Trachea (tissue), 1 donor: ENCODE measurements around the gene KMO.

DNA sequence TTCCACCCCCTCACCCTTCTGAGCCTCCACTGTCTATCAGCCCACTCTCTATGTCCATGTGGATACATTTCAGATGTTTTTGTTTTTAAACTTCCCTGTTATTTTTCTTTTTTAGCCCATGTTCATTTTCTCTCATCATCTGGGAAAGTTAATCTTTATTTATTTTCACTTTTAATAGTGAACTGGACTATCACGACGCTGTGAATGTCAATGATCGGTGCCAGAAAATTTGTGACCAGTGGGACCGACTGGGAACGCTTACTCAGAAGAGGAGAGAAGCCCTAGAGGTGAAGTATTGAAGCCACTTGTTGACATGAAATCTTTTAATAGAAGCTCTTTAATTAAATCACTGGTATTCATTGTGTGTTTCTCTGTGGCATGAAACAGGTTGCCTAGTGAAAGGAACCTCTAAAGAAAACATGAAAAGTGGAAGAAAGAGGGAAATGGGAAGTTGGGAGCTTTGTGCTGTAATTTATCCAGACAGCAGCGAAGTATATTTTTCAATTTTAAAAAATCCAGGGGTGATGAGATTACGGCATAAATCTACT, 47.5 kb upstream of the MTR start:
- PRO-cap = no peak

GRCh38 chr1:236900584-236901505, 103.4 kb downstream of the MT1HL1 start:
- PRO-cap = no peak

GRCh38 chr1:237181707-237182180, 139.8 kb downstream of the RYR2 start:
- PRO-cap = no peak

DNA sequence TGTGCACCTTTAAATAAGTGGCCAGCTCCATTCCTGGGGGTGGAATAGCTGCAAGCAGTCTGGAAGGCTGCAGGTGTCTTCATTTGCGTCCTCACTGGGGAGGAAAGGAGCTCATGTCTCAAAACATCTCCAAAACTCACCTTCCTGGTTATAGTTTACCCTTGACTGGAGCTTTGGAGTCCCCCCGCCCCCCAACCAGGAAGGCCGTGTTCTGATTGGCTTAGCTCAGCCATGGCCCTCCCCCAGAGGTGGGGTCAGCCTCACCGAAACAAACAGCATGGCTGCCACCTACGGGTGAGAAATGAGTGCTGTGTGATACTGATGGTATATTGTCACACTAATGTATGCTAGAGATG, 91.0 kb downstream of the ZP4 start:
- PRO-cap = no peak

GRCh38 chr1:239447200-239447541, 60.8 kb downstream of the CHRM3 start:
- PRO-cap = unidirectional peak, plus-strand start at chr1:239447311

DNA sequence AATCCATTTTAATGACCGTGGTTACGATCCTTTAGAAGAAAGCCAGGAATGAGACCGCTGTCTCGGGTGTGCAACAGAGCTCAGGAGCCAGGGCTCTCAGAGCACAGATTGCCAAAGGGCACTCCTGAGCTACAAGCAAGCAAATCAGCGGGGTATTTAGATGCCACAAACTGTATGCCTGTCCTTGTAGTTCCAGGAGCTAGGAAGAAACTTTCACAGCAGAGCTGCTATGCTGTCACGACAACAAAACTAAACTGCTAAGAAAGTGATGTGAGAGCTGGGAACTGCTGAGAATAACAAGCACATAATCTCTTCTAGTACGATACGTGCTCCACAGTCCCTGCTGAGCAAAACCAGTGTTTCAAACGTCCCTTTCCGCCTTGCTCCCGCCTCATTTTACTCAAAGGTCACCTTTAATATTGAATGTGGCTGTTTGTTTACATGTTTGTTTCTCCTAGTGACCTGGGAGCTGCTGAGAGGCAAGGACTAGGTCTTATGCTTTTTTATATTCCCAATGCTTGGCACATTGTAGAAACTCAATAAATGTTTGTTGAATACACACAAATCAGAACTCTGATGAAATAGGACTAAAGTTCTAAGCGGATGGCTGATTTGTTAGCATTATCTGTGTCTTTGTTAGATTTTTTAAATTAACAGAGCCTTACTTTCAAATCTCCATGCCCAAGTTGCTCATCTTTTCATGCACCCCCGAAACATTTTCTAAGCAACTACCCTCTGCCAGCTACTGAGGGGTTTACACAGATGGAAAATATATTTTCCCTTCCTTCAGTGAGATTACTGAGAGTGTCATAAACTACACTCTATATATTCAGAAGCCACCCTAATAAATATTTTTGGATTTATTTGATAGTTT, 14.6 kb downstream of the GREM2 start:
- PRO-cap = no peak

- PRO-cap = no peak
These were observed 791 bp upstream of the GREM2 start for GRCh38 chr1:240612809-240613083.

DNA sequence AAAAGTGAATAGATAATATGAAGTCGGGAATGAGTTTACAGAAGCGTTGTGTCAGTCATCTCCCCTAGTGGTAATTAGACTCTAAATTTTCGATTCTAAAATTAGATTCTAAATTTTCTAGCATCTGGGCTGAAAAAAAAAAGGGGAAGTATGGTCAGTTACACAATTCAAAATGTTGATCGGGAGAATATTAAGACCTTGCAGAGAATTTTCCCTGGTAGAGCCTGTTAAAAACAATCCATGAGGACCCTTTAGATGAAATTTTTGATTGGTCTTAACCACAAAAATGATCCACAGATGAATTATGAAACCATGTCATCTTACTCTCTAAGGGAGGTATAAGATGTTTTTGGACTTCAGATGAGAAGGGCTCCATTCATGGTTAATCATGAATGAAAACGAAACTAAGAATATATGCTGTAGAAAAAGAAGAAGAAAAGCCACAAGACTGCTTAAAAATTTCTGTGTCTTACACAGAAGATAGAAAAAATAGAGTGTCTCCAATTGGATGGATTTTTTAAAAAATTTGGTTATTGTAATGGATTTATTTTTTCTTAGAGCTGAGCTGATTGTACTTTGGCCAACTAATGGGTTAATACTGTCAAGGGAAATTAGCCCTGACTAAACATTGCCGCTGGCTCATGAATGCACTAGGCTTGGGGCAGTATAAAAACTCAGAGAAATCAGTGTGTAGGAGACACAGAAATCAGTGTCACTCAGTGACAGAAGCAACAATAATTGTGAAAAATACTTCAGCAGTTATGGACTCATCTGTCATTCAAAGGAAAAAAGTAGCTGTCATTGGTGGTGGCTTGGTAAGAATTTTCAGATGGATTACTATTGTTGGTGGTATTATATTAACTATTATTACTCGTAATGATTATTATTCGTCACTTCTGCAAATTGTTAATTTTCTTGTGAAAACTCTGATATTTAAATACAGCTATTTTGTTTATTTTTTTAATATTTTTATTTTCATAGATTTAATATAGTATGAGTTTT, at the start of gene KMO:
TSS of gene KMO (plus strand) at position 695 of the 1,002 bp plus-strand sequence.
- PRO-cap = no peak

- PRO-cap = bidirectional peak, plus-strand start at chr1:243254448, minus-strand start at chr1:243254418; bidirectional peak, plus-strand start at chr1:243254976, minus-strand start at chr1:243254662
These were observed 721 bp downstream of the CEP170 start for GRCh38 chr1:243254249-243254871.

GRCh38 chr1:243268619-243270018, 13.3 kb downstream of the SDCCAG8 start:
- PRO-cap = no peak

DNA sequence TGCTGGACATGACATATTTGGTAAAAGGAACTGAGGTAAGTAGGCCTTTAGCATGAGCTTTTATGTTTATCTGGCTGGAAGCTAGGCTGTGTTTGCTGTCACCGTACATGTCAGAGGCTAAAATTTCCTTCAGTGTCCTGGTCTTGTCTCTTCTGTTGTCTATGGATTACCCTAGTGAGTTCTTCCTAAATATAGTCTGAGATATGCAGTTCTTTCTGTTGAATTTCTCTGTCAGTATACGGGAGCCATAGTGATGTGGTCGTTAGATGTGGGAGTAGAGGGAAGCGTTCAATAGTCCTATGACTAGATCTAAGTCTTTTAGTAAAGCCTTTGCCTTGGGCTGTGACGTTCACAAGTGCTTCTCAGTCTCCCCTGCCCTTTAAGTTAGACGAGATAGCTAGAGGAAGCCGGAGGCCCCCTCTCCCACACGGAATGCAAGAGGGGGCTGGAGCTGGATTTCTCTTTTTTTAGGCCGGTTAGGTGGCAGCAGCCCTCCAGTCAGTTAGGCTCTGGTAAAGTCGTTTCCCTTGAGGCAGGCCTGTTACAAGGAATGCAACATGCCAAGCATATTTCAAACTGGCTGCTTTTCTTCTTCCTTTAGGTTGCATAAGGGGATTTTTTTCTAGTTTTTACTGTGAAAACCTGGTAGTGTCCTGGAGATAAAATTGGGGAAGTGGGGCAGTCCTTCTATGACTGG, 28.5 kb downstream of the SDCCAG8 start:
- PRO-cap = no peak

GRCh38 chr1:243461604-243462498, 206.0 kb downstream of the SDCCAG8 start:
- PRO-cap = no peak

DNA sequence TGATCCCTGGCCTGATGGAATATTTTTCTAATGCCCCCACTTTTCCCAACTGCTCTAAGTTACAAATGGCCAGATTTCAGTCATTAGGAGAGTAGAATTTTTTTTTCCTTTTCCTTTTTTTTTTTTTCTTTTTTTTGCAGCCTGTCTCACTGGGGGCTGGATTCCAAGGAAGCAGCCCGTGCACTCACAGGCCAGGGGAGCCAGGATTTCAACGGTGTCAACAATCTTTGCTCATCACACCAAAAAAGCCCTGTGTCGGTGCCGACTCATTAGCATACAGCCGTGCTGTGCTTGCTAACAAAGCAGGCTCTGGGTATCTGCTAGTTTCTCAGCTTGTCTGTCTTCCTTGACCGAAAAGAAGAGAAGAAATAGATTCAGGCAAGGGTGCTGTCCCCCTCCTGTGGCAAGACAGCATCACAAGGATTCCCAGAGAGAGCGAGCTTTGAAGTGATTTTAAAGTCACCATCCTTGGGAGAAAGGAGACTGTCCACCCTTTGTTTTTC, 214.6 kb downstream of the SDCCAG8 start:
- PRO-cap = no peak

GRCh38 chr1:243664562-243665328, 185.3 kb downstream of the AKT3 start:
- PRO-cap = no peak

DNA sequence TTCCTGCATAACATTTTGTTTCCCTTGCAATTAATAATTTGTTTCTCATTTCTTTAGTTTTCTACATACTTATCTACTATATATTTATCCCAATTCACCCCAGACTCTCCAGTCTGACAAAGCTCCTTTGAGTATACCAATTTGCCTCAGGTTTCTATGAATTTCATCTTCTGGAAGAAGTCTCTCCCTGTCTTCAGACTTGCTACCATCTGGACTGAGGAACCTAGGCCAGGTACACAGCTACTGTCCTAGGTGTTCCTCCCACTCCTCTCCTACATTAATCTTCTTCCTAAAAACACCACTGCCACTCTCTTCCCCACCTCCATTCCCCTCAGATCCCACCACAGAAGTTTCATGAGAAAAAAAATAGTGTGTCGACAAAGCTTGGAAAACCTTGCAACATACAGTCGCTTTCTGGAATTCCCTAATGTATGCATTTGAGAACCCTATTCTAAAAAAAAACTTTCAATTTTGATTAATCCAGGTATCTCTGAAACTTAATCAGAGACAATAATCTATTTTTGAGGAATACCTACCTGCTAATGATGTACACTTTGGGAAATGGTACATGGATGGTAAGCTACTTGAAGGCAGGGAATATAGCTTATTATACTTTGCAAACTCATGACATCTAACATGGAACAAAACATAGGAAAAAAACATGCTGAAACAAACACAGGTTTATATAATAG, 62.3 kb downstream of the AKT3 start:
- PRO-cap = no peak

DNA sequence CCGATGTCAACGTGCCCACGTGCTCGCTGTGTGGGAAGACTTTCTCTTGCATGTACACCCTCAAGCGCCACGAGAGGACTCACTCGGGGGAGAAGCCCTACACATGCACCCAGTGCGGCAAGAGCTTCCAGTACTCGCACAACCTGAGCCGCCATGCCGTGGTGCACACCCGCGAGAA, 3.8 kb downstream of the ZBTB18 start:
- PRO-cap = no peak

DNA sequence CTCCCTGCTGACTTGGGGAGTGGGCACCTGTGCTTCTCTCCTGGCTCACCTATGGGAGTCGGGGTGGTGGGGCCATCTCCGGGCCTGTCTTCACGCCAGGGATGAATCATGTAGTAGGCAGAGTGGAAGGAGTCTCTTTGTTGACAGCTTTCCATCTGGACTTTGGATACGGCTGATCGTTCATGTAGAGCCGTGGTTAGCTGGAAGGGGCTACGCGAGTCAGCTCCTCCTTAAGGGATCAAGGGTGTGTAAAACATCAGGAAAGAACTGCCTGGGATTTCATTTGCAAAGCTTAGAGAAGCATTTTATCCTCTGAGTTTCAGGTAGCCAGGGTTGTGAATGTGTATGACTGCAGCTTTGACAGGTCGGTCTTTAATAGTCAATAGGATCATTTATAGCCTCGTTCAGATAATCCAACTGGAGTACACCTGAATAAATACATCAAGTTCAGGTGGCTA, 14.4 kb downstream of the ZBTB18 start:
- PRO-cap = no peak

DNA sequence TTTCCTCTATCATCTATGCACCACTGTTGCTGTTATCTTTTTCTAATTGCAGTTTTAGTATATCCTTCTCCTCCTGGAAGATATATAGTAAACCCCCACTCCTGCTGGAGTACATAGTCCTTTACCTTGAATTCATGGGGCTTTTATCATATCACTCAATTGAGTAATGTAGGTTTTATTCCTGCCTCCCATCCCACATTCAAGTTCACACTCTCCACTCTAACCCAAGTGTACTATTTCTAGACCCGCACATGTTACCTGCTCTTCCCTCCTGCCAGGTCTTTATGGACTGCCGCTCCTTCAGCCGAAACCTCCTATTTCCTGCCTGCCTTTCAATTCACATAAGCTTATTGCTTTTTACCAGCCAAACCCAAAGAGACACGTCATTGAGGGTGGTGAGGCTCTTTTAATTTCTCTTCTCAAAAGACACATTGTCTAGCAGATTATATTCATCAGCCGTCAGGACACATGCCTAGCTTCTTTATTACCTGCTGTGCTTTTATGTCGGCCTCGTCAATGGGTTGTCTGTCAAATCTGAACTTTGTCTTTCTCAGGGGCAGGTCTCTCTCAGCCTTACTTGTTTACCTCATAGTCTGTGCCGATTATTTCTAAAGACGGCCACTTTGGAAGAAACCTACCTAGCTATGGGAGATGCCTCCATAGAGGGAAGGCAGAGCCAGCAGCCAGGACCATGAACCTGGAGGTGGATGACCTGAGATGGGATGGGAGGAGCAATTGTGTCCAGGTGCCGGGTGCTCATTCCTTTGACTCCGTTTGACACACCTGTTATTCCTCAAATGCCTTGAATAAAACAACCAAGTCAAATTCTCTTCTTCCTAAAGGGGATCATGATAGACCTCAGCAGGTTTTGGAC, 41.9 kb downstream of the ZBTB18 start:
- PRO-cap = no peak

DNA sequence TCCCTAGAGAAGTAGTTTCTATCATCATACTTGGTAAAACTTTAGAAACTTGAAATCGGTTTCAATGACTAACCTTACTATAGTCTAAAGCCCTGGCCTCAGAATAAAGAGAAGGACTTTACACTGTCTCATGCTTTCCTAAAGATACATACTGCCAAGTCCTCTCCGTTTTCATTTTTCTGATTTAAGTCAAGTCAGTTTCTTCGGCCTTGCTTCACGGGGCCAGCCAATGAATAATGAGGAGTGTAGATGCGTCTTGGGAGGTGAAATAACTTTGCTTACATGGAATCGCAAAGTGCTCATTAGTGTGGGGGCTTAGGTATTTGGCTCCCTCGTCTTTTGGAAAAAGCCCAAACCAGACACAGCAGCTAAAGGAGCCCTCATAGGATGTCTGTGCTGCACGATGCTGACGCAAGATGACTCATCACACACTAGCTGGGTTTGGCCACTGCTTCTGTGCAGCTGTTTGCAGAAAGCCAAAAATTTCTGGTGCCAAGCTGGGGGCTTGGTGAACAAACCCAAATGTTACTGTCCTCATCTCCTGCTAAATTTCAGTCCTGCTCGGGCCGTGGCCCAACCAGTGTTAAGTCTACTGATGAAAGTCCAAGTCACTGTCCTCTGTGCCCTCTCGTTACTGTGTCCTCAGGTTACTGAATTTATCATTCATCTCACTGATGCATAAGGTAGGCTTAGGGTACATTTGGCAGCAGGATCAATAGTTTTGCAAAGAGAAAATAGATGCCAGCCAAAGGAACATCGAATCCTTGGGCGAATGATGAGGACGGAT, 78.7 kb upstream of the C1orf100 start:
- PRO-cap = no peak

- PRO-cap = no peak
These were observed 42.8 kb downstream of the C1orf100 start for GRCh38 chr1:244395162-244395802.